Cardiac fibroblast (primary cell): Measurements from ENCODE around the genes TREX1 and DAG1.

DNA sequence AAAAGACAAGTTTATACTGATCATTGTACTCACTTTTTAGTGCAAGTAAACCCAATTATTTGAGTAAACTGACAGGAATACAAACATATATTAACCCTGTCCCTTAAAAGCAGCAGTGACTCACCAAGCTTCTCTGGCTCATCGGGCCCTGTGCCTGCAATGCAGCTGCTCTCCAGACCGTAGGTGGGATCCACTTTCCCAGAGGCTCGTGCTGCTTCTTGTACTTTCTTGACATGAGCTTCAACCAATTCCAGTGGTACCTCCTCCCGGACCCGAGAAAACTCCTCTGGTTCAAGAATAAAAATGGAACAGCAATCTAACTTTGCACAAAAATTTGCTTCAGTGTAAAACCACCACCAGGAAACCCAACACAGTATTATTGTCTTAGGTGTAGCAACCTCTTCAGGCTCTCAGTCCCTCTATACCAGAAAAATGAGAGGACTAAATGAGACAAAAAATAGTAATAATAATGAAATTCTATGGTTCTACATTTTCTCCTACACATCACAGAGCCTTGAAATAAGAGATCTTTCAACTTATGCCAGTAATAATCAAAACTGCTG lies 82.6 kb upstream of the CSPG5 start:
- RRBS = no CpG with 5 or more reads among the region's 5 CpGs

- RRBS = no CpG with 5 or more reads among the region's 8 CpGs
Measured at GRCh38 chr3:47706280-47706762, 75.4 kb downstream of the SMARCC1 start.

GRCh38 chr3:47720530-47721107 lies 61.1 kb downstream of the SMARCC1 start:
- RRBS = no CpG with 5 or more reads among the region's 4 CpGs

GRCh38 chr3:47780957-47781588 lies 620 bp downstream of the SMARCC1 start:
- RRBS = 2% methylated on average over 18 of the region's 43 CpGs

GRCh38 chr3:47891193-47891612 lies 88.3 kb downstream of the DHX30 start:
- RRBS = no CpG with 5 or more reads among the region's 4 CpGs

- RRBS = no CpG with 5 or more reads among the region's 1 CpG
Measured at GRCh38 chr3:47962077-47962303, 54.2 kb downstream of the MAP4 start.

DNA sequence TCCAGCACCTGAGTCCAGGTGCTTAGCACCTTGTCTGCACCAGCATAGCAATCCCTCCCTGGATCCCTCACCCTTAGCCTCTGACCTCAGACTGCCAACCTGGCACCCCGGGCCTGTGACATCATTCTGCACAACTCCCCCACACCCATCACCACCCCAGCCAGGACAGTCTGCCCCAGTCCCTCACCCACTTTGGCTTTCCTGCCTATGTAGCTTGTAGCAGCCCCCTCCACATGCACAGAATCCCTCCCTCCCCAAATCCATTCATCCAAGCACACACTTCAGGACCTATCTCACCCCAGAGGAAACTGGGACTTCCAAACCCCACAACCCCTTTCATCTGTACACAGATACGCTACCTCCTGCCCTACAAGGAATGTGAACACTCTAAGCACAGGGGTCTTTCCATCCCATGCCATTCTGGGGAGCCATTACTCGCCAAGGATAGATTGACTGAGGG lies 905 bp upstream of the PLXNB1 start:
- RRBS = no CpG with 5 or more reads among the region's 3 CpGs

- RRBS = 6% methylated on average over 3 of the region's 32 CpGs
Measured at GRCh38 chr3:48465458-48466715, at the start of gene TREX1. Gene TREX1, plus strand, starts transcription at chr3:48466230.

- RRBS = no CpG with 5 or more reads among the region's 22 CpGs
Measured at GRCh38 chr3:48466716-48467690, 973 bp downstream of the TREX1 start.

DNA sequence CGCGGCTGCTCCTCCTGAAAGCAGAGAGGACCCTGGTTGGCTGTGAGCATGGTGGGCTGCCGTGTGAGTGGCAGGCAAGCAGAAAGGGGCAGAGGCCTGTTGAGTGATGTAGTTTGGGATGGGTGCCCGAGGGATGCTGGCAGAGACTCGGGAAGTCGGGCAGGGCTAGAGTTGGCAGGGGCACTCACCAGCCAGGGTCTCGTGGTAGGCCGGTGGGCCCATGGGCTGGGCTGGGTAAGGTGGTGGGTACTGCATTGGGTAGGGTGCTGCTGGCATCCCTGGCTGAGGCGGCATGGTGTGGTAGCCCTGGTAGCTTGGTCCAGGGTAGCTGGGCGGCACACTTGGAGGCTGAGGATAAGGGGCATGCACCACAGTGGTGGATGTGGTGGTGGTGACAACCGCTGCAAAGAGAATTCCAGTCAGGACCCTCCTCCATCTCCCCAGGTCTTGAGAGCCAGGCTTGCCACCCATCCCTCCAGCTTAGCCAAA lies 3.2 kb downstream of the TREX1 start:
- RRBS = no CpG with 5 or more reads among the region's 11 CpGs

GRCh38 chr3:48655365-48655968 lies 7.2 kb downstream of the CELSR3 start:
- RRBS = no CpG with 5 or more reads among the region's 28 CpGs

DNA sequence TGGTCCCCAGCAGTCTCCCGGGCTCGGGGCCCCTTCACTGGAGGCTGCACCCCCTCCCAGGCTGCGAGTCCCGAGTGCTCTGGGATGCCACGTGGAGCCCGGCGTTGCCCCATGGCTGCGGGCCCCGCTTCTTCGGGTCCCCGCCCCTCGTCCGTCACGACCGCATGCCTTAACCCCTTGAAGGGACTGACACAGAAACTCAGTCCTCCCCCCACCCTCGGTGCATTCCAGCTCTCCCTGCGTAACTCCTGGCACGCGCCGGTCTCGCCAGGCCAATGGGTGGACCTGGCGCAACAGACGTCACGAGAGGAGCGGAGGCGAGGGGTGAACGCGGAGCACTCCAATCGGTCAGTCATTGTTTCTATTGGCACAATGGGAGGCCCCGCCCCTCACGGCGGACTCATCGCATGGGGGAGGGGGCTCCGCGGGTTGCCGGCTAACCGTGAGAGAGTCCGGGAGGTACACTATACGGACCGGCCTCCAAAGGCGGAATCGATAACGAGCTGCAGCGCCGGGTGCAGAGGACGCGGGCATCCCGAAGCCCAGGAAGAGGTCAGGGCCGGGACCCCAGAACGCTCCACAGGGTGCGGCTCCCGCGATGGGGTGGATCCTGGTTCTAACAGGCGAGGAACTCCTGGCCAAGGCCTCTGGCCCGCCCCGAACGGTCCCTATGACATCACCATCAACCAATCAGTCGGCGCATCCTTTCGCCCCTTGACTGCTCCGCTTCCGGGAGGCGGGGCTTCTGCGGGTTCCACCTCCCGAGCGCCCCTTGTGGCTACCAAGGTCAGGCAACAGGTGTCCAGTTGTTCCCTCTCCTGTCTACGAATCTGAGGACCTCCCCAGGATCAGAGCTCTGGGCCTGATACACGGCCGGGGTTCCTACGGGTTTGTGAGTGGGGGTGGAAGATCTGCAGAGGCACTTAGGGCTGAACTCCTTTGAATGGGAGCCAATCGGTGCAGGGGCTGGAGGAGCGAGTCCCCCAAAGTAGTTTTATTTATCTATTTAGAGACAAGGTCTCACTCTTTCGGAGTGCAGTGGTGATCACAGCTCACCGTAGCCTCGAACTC lies 1.1 kb upstream of the CELSR3 start:
- RRBS = 2% methylated on average over 14 of the region's 75 CpGs

- RRBS = no CpG with 5 or more reads among the region's 10 CpGs
Measured at GRCh38 chr3:49029898-49030769, 936 bp upstream of the IMPDH2 start.

DNA sequence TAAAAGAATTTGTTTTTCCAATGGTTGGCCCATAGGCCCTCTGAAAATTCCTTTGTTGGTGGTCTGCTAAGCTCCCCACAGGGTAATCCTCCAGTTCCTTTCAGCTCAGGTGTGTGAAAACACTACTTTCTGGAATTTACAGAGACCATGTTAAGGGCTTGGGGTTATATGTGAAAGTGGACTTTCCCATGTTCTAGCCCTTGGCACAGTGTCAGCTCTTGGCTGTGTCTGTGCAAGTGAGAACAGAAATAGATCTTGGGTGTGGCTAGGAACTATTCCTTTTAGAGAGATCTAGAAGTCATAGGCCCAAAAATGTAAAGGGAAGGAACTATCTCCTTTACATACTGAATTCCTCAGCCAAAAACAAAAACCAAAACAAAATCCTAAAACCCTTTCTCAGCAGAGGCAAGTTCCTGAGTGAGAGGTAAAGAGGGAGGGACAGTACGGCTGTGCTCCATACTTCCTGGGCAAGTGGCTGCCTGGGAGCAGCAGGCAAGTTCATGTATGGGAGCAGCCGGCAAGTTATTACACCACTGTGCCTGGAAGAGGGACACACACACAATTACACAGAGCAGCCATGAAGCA lies 19.8 kb upstream of the C3orf62 start:
- RRBS = no CpG with 5 or more reads among the region's 2 CpGs

DNA sequence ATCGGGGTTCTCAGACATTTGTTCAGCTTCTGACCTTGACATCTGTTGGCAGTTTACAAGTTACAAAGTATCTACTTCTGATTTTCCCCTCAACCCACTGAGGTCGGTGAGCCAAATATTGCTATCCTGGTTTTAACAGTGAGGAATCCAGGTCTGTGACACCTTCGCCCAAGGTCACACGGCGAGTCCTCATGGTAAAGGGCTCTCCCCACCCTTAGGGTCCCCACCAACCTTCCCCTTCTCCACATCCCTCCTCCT lies 494 bp downstream of the USP4 start:
- RRBS = no CpG with 5 or more reads among the region's 5 CpGs

DNA sequence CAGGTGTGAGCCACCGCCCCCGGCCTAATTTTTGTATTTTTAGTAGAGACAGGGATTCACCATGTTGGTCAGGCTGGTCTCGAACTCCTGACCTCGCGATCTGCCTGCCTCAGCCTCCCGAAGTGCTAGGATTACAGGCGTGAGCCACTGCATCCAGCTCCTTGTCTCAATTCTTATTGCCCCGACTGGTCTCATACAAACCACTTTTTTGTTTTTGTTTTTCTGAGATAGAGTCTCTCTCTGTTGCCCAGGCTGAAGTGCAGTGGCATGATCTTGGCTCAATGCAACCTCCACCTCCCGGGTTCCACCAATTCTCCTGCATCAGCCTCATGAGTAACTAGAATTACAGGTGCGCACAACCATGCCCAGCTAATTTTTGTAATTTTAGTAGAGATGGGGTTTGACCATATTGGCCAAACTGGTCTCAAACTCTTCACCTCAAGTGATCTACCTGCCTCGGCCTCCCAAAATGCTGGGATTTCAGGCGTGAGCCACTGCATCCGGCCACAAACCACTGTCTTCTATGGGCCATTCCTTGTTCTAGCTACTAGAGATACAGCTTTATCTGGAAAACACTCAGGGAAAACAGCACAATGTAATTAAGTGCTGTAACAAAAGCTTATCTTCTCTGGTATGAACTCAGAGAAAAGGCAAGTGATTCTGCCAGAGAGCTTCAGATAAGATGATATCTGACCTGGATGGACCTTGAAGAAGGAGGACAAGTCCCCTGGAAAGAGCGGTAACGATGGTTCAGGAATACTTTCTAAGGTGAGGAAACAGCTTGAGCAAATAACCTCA lies 17.4 kb downstream of the RHOA start:
- RRBS = no CpG with 5 or more reads among the region's 15 CpGs

- RRBS = no CpG with 5 or more reads among the region's 13 CpGs
Measured at GRCh38 chr3:49468815-49469385, 1.2 kb upstream of the DAG1 start.

DNA sequence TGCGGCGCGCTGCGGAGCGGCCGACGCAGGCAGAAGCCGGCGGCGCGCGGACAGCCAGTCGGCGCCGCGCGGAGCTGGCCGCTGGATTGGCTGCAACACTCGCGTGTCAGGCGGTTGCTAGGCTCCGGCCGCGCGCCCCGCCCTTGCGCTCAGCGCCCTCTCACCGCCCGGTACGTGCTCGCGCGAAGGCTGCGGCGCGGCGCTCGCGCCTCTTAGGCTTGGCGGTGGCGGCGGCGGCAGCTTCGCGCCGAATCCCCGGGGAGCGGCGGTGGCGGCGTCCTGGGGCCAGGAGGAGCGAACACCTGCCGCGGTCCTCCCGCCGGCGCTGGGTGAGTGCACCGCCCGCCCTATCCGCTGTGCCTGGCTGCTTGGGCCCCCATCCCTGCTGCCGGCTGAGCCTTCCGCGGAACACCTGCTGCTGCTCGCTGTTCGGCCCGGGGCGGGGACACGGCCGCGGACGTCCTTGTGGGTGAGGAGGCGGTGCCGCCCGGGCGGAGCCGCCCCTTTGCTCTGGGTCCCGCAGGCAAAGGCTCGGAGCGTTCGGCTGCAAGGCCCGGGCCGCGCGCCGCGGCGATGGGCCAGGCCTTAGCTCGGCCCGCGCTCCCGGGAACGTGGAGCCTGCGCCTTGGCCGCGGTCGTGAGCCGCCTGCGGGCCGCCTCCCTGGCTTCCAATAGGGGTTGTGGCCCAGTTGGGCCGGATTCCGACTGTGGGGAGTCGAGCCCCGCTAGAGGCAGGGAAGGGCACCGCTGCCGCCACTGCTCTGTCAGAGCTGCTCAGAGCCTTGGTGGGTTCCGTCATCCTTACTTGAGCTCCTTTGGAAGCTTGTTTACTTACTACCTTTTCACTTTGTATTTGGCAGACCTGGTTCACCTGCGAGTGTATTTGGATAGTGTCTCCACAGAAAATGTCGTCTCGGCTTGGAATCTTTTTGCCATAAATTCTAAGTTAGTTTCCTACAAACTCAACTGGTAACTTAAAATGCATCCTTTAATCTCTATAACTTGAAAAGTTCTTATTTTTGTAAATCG lies at the start of gene DAG1:
Gene DAG1, plus strand, starts transcription at position 163 of the 1,029 bp plus-strand sequence.
- RRBS = 1% methylated on average over 95 of the region's 111 CpGs

GRCh38 chr3:49536145-49537266 lies 17.8 kb upstream of the BSN start:
- RRBS = no CpG with 5 or more reads among the region's 14 CpGs